Karpas-422 (cell line): ENCODE measurements around a stretch of chr18.

DNA sequence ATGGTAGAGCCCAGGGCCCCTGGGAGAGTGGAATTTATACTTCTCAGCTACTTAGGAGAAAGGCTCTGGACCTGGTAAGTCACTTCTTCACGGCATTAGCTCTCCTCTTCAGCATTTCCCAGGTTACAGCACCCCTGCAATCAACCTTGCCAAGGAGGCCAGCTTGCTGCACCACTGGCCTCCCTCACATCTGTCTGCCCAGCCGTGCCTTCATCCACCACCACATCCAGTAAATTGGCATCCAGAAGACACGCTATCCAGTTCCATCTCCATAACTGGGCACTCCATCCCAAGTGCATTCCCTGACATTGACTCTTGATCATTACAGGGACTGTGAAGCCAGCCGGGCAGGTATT, 95.3 kb downstream of the LOXHD1 start:
- PRO-cap, result unidirectional peak, minus-strand start at position 80 of the sequence
- RAMPAGE, long total RNA, result no peak

DNA sequence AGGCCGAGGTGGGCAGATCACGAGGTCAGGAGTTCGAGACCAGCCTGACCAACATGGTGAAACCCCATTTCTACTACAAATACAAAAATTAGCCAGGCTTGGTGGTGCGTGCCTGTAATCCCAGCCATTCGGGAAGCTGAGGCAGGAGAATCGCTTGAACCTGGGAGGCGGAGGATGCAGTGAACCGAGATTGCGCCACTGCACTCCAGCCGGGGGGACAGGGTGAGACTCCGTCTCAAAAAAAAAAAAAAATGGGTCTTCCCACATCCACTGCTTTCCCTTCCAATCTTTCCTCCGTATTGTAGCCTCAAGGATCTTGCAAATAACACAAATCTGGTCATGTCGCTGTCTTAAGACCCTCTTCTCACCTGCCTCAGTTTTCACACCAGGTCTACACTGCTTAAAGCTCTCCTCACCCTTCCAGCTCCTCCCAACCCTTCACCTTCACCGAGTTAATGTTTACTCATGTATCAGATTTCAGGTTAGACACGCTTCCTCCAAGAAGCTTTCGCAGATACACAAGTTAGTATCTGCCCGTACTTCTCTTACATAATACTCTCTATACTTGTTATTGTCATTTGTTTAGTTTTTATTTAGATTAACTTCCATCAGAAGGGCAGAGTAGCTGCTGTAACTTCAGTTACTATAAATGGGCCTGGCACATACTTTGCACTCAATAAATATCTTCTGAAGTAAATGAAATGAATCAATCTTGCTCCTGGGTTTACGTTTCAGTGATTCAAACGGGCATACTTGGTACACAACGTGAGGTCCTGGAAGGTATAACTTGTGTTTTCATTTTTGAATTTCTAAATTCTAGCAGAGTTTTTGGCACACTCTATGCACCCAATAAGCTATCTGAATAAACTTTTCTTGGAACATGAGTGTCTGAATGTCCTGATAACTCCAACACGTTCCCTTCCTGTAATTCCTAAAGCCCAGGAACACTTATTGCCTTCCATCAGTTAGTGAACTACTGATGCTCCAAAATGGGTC, 1.4 kb downstream of the IER3IP1 start:
- PRO-cap, result no peak
- RAMPAGE, long total RNA, result no peak

GRCh38 chr18:47710339-47710730, 220.1 kb downstream of the SMAD2 start:
- PRO-cap, result no peak
- RAMPAGE, long total RNA, result no peak

DNA sequence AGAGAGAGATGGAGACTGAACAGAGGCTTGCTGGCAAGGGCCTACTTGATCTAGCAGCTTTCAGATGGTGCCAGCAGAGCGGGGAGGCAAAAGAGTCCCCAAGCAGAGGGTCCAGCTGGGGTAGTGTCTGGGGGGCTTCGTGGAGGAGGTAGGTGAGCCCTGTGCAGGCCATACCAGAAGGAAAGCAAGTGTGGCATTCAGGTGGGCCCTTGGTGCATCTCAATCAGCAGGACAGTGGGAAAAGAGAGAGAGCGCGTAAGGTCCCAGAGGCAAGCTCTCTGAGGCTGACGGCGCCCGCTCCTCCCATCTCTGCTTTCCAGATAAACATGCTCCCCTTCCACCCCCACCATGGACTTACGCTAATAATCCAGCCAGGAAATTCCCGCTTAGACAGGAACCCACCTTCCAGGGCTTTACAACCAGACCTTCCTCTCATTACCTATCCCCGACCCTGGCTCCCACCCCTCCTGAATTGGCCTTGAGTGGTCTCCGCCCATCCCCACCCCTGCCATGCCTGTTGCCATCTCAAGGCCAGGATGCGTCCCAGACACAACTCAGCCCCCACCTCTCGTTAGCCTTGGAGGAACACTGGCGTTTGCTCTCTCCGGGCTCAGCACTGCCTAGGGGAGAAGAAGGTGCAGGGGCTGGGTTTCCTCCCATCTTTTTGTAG, 131.2 kb downstream of the SMAD2 start:
- PRO-cap, result no peak
- RAMPAGE, long total RNA, result no peak

DNA sequence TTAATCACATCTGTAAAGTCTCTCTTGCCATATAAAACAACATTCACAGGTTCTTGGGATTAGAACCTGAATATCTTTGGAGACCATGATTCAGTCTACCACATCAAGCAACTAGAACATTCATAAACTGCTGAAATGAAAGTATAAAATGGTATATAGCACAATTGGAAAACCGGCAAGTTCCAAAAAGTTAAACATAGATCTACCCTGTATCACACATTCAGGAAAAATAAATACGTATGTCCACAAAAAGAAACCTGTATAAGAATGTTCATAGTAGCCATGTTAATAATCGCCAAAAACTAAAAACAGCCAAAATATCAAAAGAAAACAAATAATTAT, 23.5 kb downstream of the SMAD2 start:
- PRO-cap, result no peak
- RAMPAGE, long total RNA, result no peak

DNA sequence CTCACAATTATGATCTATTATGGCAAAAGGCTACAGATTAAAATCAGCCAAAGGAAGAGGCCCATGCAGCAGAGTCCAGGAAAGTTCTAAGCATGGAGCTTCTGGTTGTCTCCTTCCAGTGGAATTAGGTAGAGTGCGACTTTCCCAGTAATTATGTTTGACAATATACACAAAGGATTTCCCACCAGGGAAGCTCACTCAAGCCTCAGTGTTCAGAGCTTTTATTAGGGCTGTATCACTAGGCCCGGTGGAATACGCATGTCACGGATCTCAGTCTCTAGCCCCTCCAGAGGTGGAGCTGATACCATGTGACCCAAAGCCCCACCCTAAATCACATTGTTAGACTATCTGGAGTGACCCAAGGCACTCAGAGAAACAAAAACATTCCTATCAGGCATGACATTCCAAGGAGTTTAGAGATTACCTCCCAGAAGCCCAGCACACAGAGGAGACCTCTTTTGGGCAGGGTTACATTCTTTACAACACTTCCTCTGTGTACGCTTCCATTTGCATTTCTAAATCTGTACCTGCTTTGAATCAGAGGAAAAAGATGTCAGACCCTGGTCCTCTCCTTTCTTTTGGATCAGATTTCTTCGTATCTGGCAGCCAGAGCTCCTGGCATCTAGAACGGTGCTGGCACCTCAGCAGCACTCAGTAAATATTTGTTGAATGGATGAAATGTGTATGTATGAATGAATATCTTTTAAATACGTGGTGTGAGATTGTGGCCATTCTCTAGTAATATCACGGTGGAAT, 37.6 kb upstream of the SMAD2 start:
- PRO-cap, result no peak
- RAMPAGE, long total RNA, result no peak

- PRO-cap, result no peak
- RAMPAGE, long total RNA, result no peak
Observed at GRCh38 chr18:48408739-48409047, 490 bp downstream of the ZBTB7C start.

DNA sequence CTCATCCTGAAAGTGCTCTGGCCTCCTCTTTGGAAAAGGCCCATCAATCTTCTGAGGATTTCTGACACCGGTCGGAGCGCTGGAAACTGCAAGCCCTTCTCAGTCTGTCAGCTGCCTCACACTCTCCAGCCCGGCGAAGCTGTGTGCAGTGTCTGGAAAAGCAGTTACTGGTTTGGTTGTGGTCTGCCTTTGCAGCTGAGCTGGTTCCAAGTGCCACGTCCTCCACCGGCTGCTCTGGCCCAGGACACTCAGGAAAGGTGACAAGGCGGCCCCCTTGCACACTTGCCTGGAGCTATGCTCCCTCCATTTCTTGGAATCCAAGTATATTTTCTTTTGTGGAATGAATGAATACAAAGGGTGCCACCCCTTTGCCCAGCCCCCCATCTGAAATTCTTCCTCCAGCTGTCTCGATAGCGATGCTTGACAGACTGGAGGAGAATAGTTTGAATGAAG, 32.5 kb upstream of the ZBTB7C start:
- PRO-cap, result no peak
- RAMPAGE, long total RNA, result no peak

DNA sequence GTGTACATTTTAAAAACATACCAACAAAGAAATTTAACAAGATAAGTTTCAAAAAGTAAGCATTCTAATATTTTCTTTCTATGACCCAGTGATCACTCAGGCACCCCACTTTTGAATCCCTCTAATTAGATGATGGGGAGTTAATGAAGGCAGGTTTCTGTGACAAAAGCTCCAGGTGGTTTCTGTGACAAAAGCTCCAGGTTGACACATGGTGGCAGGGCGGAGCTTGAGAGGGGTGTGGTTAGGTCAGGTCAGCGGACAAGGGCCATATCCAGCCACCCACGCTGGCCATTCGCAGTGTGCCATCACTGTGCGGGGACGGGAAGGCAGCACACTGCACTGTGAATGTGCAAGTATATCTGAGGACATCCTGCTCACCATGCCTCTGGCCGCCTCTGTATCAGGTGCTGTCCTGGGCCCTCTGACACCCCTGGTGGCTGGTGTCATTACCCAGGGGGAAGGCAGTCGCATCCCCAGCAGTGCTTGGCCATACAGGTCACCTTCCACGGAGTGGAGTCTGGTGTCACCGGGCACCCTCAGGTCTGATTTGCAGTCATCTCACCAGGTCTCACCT, 34.7 kb downstream of the CTIF start:
- PRO-cap, result no peak
- RAMPAGE, long total RNA, result no peak

DNA sequence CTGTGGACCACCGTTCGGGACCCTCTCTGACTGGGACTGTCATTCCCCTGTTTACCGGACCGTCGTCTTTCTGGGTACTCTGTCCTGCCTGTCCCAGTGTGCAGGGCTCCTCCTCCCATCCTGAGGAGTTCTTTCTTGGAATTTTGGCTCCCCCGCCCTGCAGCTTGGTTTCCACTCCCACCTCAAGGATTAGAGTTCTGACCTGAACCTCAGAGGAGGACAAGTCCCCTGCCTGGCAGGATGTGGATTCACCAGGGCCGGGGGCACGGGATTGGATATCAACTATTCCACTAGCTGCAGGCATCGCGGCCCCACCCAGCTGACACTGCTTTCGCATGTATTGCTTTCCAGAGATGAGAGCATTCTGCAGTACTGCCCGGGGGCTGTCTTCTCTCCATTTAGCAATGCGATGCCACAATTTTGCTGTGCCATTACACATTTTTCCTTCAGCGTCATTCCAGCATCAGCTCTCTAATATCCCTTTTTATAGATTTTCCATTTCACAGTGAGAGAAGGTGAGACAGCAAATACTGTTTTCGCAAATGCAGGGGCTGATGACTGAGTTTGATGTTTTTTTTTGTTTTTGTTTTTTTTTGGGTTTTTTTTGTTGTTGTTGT, 41.9 kb downstream of the CTIF start:
- PRO-cap, result no peak
- RAMPAGE, long total RNA, result no peak

DNA sequence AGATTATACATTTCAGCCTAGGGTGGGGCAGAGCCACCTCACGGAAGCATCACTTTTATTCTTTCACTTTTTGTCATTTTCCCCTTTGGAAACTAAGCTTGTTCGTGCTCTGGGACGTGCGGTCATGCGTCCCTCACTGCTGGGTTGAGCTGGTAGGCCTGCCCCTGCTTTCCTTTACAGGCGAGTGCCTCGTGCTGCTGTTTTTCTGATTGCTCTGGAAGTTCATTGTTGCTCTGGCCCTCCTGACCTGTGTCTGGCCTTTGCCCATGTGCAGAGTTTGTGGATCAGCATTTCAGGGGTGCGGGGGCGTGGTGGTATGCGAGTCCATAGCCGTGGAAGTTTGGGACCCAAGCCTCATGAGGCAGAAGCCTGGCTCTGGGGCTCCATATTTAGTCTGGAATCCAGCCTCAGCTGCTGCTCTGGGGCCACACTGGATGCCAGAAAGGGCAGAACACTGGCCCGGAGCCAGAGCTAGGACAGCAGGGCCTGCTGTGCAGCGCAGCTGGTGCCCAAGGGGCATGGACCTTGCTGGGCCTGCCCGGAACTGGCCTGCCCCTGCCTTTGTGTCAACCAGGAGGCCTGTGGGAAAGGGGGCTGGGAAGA, 51.1 kb downstream of the CTIF start:
- PRO-cap, result no peak
- RAMPAGE, long total RNA, result no peak

DNA sequence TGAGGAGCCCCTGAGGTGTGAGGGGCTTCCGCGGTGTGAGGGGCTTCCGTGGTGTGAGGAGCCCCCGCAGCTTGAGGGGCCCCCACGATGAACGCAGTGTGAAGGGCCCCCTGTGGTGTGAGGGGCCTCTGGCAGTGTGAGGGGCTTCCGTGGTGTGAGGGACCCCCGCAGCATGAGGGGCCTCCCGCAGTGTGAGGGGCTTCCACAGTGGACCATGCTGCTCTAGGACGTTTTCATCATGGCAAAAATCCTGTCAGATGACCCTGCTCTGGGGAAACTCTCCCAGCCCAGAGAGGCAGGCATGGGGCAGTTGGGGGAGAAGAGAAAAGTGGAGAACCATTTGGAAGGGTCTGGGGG, 191.8 kb downstream of the CTIF start:
- PRO-cap, result no peak
- RAMPAGE, long total RNA, result no peak

DNA sequence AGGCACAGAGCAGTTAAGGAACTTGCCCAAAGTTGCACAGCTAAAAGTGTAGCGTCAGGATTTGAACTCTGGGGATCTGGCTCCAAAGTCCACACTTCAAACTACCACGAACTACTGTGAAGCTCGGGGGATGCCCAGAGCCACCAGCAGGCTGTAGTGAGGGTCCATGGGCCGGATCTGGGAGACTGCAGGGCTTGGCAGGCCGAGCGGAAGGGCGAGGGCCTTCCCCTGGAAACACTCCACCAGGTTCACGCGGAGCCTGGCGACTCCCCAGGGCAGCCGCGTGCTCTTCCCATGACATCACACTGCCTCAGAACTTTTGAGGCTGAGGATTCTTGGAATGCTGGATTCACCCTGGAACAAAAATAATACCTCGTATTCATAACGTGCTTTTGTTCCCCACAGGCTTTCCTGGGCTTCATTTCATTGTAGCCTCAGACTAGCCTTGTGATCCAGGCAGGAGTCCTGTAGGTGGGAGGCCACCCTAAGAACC, 201.0 kb downstream of the SMAD7 start:
- PRO-cap, result no peak
- RAMPAGE, long total RNA, result no peak

DNA sequence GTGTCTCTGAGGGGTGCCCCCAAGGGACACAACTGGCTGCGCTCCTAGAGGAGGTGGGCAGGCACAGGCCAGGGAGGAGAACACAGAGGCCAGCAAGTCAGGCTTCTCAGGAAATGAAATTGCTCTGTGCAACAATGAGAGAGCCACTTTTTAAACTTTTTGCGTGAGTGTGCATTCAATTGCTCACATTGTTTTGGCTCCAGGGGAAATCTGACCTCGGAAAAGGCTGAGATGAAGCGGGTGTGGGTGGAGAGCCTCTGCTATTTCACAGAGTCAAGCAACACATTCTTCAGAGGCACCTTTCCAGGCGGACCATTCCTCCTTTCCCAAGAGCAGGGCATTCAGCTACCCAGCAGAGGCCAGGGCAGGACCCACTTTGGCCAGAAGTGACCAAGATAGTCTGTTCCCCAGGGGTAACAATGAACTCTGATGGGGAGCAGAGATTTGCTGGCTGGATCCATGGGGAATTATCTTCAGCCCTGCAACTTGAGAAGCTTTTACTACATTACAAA, 125.4 kb downstream of the SMAD7 start:
- PRO-cap, result no peak
- RAMPAGE, long total RNA, result no peak

DNA sequence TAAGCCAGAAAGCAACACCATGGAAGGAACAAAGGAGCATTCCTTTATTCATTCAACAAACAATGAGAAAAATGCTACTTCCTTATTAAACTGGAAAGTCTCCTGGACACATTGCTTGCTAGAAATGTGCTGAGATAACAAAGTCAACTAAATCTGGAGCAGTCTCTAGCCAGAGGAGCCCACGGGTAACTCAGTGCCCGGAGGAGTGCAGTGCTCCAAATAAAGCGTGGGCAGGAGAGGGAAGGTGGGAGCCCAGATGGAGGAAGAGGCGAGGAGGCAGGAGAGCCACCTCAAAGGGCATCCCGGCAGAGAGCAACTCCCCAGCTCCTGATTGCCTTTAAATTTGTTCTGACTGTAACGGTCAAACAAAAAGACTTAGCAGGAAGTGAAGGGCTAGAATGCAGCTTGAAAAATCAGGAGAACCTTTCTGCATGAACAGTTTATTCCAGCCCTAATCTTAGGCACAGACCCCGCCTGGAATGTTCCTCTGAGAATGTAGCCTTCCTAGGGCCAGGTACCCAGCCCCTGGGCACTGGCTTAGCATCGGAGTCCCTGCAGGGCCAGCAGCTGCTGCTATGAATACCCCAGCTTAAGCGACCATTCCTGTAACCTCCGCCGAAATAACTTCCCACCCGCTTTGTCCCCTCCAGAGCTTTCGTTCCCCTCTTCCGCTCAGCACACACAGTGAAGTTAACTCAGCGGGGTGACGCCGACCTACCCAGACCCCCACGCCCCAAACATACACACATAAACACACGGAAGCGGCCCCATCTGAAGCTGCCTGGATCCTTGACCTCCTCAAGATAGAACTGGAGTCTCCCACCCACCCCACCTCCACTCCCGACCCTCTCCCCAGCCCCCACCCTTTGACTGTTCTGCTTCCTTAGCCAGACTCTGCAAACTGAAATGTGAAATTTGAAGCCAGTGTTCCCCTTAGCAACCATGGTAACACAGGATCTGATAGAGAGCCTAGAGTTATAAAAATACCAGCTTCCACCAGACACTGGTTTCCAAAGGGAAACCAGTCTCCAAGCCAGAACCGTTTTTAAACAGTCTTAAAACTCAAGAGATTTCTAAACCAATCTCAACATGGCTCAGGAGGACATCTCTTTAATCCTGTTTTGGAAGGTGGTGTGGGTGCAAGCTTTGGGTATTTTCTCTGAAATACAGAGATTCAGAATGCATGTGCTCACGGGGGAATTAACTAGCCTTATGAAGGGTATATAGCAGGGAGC, 123.2 kb downstream of the SMAD7 start:
- PRO-cap, result no peak
- RAMPAGE, long total RNA, result no peak

DNA sequence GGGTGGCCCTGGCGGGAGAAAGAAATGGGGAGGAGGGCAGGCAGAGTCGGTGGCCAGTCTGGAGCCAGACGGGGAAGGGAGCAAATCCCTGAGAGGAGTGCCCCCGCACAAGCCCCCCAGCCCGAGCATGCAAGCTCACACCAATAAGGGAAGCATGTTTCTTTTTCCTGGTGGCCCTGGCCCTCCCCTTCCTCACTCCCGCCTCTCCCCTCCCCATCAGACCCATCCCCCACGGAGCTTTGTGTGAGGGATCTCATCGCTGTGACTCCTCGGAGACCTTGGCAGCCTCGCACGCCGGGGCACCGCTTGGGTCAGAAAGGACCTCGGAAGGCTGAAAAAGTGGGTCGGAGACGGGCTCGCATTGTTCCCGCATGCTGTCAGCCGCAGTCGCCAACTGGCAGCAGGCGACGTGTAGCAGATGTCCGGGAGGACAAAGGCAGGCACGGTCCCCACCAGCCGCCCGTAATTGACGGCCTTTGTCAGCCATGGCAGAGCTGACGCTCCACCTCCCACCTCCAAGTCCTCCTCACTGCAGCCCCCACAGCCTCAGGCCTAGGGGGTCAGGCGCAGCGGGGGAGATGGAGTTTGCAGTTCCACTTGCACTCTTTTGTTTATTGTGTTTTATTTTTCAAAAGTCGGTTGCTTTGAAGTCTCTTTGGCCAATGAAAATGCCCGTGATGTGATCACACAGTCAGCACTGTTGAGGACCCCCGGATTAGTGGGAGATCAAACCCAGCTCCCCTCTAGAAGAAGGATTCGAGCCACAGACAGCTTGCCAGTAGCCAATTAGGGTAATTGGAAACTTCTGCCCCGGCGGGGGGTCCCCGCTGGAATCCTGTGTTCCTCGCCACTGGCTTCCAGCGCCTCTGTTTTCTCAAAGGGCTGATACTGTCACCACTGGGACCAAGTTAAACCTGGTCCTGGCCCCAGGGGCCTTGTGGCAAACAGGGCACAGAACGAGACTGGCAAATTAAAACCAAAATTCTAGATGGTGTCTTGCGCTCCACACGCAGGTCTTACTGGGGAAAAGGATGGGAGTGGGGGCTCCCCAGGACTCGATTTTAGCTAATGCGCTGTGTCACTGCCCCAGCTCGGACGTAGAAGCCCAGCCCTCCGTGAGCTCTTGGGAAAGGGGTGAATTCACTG, 90.8 kb downstream of the SMAD7 start:
- PRO-cap, result no peak
- RAMPAGE, long total RNA, result no peak

GRCh38 chr18:48889235-48889932, 61.4 kb downstream of the SMAD7 start:
- PRO-cap, result no peak
- RAMPAGE, long total RNA, result no peak

GRCh38 chr18:48917458-48918410, 33.0 kb downstream of the SMAD7 start:
- PRO-cap, result no peak
- RAMPAGE, long total RNA, result no peak

DNA sequence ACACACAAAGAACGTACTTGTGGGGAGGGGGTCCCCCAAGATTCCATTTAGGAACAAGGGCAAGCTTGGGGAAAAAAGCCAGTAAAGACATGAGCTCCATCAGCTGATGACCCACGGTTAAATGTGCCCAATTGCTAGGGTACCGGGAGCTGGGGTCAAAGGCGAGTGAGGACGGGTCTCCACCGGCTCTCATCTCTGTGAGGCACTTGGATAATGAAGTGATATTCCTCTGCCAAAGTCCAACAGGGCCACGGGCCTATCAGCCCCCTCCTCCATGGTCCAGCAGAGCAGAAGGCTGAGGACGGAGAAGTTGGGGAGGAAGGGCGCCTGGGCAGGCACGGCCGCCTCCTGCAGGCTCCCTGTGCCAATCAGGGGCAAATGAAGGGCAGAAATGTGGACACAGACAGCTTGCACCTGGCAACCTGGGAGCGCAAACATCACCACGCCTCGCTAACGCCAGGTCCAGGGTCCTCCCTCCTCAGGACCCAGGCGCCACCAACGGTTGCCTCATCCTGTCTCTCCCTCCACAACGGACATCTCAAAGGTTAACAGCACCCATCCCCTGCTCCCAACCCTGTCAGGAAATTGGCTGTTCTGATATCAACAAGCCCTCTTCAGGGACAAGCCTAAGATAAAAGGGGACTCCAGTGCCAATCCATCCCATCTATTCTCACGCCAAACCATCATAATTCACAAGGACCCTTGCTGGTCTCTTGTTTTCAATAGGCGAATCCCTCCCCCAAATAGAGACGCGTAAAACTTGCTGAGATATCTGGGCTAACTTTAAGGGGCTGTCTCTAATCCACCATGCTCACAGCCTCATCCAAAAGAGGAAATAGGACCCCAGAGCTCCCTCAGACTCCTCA, 24.3 kb downstream of the SMAD7 start:
- PRO-cap, result no peak
- RAMPAGE, long total RNA, result no peak

DNA sequence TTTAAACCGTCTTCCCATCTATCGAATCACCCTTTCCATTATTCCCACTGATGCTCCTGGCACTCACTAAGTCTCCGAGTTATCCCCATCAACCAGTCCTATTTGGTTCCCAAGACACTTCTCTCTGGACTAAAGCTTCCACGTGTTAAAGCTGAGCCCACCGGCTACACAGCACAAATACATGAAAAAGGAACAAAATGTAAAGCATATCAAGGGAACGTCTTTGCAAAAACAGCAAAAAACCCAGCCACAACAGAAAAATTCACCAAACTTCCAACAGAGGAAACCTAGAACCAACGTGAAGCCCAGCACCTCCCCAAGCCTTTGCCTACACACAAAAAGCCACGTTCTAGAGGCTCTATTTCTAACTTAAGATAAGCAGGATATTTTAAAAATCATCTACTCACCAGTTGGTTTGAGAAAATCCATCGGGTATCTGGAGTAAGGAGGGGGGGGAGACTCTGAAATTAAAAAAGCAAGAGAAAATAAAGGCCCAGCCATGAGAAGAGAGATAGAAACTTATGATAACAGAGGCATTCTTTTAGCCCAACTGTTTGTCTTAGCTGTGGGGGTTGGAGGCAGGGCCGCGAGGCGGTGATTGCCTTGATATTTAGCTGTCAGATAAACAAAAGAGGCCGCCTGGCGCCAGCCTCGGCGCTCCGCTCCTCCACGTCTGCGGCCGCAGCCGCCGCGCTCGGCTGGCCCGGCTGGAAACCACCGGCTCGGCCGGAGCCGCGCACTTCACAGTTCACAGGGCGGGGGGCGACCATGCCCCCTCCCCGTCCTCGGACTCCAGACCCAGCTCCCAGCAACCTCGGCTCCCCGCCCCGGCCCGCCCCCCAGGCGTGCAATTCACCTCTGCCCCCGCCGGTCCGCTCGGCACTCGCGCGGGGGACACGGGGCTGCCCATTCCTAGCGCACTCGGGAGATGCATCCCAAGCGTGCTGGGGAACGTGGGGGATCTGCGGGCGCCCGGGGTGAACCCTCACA, 2.5 kb downstream of the SMAD7 start:
- PRO-cap, result no peak
- RAMPAGE, long total RNA, result no peak